Epithelial cell of proximal tubule (primary cell): ENCODE measurements around the genes RTKN2 and EGR2.

GRCh38 chr10:60901760-60902214 is 42.2 kb downstream of the RHOBTB1 start:
- RAMPAGE, long total RNA = no peak
- RRBS = no CpG with 5 or more reads among the region's 6 CpGs

DNA sequence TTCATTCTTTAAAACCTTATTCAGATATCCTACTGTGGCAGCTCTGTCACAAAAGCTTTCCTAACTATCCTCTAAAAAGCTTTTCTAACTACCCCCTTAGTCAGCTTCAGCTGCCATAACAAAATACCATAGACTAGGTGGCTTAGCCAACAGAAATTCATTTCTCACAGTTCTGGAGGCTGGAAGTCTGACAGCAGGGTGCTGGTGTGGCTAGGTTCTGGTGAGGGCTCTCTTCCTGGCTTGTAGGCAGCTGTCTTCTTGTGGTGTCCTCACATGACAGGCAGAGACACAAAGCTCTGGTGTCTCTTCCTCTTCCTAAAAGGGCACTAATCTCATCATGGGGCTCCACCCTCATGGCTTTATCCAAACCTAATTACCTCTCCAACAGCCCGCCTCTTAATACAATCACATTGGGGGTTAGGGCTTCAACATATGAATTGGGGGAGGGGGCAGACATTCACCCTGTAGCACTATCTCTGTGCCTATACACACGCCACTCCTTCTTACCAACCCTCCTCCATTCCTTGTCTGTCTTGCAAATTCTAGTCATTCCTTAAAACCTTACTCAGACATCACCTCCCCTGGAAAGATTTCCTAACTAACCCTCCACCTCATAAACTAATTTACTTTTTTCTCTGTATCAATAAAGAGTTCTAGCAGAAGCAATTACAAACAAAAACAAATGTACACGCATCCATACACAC is 26.5 kb downstream of the RHOBTB1 start:
- RAMPAGE, long total RNA = no peak
- RRBS = no CpG with 5 or more reads among the region's 3 CpGs

- RAMPAGE, long total RNA = no peak
- RRBS = under 1% methylated on average over 19 of the region's 35 CpGs
Observed at GRCh38 chr10:60944233-60944596, 230 bp upstream of the RHOBTB1 start.

DNA sequence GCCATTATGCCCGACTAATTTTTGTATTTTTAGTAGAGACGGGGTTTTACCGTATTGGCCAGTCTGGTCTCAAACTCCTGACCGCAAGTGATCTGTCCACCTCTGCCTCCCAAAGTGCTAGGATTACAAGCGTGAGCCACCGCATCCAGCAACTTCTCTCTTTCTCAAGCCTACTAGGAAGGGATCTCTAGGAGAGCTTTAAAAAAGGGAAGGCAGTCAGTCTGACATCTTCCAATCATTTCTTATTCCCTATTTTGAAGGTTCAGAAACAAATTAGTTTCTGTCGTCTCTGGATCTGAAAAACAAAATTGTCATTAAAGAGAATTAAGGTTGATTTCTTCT is 2.5 kb upstream of the TMEM26 start:
- RAMPAGE, long total RNA = no peak
- RRBS = no CpG with 5 or more reads among the region's 7 CpGs

DNA sequence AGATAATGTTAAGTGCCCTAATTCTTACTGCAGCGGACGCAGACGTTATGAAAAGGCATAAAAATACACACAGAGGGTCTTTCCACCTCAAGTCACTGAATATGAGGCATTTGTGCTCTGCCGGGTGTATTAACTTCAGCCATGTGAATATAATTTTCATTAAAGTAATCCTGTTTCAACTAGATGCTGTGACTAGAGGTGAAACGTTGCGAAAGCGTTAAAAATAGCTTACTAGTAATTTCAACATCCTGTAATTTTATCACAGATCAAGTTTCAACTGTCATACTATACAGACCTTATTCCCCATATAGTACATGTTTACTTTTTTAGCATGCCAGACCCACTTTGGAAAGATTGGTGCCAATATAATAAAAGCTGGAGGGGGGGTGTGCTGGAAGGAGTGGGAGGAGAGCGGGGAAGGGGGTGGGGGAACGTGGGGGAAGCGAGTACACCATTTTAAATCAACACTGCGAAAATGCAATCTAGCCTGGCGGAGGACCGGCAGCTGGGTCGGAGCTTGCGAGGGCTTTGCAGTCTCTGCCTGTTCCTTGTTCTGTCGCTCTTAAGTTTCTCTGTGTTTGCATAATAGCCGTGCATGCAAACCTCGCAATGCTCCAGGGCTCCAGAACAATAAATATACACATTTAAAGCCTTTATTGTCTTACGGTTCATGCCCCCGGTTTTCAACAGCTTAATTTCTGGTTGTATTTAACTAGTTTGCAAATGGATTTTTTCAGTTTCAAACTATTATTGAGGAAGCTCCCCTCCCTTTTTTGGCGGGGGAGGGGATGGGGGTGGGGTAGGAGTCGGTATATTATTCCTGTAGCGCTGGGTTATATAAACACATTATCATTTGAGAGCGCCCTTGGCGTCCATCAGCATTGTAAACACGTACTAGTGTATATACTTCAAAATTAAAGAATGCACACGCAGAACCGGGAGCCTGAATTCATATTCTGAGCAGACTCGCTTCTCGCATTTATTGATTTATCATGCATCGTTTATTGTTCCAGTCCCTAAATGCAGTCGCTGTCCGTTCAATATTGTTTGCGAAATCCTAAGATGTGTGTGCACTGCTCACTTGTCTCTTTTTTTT is 1.3 kb upstream of the ARID5B start:
- RAMPAGE, long total RNA = no peak
- RRBS = no CpG with 5 or more reads among the region's 34 CpGs

DNA sequence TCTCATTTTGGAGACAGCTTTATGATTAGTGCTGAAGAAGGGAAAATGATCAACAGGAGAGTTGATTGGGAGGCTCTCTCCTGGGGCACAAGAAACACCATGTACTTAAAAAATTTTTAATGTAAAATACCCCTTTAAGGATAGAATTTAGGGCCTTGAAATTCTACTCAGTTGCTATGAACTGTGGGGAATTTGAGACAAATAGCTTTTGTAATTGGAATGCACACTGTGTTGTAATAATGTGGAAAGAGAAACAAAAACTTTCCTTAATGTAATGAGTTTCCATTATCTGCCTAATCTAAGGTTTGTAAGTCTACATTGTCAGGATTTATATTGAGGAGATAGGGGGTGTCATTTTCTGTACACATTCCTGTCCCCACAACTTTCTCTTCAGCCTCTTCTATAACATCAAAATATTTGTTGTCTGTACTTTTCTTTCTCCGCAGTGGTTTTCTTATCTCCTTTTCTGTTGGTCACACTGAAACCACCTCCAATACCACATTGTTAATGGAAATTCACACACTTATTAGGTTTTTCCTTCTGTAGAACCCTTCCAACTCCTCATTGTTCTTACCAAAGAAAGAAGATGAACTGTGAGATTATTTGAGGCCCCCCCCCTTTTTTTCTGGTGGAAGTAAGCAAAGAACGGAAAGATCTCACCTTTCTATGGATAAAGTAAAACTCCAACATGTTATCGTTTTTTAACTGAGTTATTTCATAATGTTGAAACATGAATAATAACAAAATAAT is 41.5 kb downstream of the ARID5B start:
- RAMPAGE, long total RNA = no peak
- RRBS = no CpG with 5 or more reads among the region's 3 CpGs

DNA sequence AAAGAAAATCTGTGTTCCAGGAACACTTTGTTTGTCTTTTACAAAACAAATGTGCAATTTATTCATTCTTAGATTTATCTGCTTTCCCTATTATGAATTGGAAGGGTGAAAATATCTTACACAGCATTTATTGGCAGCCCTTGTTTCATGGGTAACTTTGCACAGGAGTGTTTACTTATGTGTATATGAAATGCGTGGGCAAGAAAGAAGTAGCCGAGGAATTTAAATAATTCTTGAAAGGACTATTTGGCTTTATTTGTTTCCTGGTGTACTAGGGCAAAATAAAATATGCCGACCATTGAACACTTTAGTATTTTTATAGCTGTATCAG is 93.6 kb downstream of the ARID5B start:
- RAMPAGE, long total RNA = no peak
- RRBS = no CpG with 5 or more reads among the region's 3 CpGs

- RAMPAGE, long total RNA = no peak
- RRBS = no CpG with 5 or more reads among the region's 9 CpGs
Observed at GRCh38 chr10:62037080-62037658, 135.7 kb downstream of the ARID5B start.

DNA sequence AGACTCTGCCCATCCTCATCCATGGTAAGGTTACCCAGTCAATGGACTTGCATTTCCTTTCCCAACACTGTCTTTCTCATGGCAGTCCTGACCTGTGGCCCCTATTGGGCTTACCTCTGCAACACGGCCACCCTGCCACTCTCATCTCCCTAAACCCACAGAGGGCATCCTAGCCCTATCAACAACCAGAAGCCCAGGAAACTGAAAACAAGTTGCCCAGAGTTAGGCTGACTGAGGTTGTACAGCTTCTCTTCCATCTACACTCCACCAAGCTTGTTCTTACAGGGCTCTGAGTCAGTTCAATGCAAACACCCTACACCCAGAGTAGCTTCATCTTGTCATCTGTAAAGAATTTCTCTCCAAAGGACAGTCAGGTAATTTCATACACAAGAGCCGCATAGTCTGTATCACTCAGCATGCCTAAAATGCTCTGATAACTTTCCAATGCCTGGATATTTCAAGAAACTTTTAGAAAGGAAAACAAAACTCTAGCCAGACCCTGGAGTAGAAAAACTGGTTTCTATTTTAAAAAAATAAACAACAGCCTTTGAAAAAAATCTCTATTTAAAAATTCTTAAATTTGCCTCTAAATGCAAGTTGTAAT is 175.4 kb downstream of the ARID5B start:
- RAMPAGE, long total RNA = no peak
- RRBS = no CpG with 5 or more reads among the region's 2 CpGs

- RAMPAGE, long total RNA = no peak
- RRBS = 1% methylated on average over 26 of the region's 59 CpGs
Observed at GRCh38 chr10:62268543-62269318, at the start of gene RTKN2. RTKN2 (minus strand) TSS chr10:62268844.

GRCh38 chr10:62519398-62519816 is 145.2 kb downstream of the ZNF365 start:
- RAMPAGE, long total RNA = no peak

DNA sequence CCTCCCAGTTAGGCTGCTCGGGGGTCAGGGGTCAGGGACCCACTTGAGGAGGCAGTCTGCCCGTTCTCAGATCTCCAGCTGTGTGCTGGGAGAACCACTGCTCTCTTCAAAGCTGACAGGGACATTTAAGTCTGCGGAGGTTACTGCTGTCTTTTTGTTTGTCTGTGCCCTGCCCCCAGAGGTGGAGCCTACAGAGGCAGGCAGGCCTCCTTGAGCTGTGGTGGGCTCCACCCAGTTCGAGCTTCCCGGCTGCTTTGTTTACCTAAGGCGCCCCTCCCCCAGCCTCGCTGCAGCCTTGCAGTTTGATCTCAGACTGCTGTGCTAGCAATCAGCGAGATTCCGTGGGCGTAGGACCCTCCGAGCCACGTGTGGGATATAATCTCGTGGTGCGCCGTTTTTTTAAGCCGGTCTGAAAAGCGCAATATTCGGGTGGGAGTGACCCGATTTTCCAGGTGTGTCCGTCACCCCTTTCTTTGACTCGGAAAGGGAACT is 196.4 kb upstream of the ADO start:
- RAMPAGE, long total RNA = no peak
- RRBS = no CpG with 5 or more reads among the region's 21 CpGs

- RAMPAGE, long total RNA = no peak
- RRBS = no CpG with 5 or more reads among the region's 16 CpGs
Observed at GRCh38 chr10:62608537-62608955, 196.0 kb upstream of the ADO start.

DNA sequence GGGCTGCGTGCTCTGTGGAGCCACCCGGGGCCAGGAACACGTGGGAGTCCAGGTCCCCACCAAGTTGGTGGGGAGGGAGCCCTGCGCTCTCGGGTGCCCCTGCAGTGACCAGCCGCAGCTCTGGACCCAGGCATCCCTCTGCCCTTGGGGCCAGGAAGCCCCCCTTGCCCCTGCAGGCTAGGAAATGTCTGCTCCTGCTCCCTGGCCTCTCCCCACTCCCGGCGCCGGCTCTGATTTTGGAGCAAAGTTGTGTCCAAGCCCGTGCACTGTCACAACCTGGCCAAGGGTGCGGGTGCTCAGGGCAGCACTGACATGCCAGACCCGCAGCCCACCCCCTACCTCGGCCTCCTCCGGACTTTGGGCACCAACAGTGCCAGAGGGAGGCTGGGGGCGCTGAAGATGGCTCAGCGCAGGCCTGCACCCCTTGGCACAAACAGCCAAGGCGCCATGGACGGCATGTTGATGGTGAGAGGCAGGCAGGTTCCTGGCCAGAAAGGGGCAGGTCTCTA is 147.1 kb upstream of the ADO start:
- RAMPAGE, long total RNA = no peak
- RRBS = no CpG with 5 or more reads among the region's 18 CpGs

DNA sequence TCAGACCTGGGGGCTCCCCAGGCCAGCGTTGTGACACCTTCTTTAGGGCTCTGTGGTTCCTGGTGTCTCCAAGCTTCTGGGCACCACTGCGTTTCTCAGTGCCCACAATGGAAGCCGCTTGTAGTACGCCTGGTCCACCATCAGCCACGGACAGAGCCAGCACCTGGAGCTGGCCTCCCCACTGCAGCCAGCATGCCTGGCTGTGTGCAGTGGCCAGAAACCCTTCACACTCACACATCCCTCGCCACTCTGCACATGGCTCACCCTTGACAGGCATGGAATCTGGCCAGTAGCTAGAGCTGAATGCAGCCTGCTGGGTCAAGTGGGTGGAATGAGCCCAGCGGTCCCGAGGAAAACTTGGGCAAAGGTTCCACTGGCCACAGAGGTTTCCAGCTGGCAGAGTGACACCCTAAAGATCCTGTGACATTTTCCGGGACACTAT is 146.0 kb upstream of the ADO start:
- RAMPAGE, long total RNA = no peak
- RRBS = no CpG with 5 or more reads among the region's 9 CpGs

DNA sequence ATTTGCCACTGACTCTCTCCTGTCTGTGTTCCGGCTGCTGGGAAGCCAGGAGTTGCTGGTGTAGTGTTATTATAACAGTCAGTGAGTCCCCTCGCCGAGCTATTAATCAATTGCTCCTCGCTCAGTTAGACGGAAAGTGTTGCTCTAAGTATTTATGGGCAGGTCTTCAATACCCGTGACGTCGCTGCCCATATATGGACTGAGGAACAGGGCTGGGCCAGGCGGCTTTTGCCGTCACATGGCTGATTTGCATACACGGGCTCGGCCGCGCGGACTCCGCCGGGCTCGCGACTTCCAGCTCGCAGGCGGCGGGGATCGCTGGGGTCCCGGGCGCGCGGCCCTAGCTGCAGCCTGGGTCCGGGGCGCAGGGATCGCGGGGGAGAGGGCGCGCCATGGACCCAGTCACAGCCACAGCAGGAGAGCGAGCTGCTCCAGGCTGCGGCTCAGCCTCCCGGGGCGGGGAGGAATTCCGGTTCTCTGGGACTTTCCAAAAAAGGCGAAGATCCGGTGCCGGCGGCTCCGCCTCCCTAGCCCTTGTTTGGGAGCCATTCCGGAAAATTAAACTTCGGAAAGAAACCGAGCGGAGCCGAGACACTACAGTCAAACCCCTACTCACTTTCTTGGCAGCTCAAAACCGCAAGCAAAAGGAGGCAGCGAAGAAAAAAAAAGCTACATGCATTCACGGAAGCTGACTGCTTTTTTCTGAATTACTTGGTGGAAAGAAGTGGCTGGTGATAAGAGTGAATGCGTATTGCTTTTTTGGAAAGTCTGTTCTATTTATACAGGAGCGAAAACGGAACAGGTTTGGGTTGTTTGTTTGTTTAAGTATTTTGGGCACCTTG is at the start of gene EGR2:
Gene EGR2 (minus strand): TSS at position 127 of the 842 bp plus-strand sequence.
- RAMPAGE, long total RNA = no peak
- RRBS = 1% methylated on average over 19 of the region's 54 CpGs

- RAMPAGE, long total RNA = no peak
- RRBS = no CpG with 5 or more reads among the region's 3 CpGs
Observed at GRCh38 chr10:63187474-63187760, 54.3 kb downstream of the NRBF2 start.

DNA sequence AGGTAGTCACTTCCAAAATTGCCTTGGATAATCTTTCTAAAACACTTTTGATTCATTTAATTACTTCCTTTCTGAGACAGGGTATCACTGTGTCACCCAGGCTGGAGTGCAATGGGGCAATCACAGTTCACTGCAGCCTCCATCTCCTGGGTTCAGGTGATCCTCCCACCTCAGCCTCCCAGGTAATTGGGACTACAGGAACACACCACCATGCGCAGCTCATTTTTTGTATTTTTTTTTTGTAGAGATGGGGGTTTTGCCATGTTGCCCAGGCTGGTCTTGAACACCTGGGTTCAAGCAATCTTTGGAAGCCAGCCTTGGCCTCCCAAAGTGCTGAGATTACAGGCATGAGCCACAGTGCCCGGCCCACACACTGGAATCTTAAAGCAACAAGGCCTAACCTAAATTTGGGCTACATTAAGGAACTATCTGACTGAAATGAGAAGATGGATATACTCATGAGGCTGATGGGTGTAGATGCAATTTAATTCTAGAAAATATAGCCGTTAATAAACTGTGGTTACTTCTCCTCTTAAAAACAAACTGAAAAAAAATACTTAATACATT is 63.7 kb downstream of the NRBF2 start:
- RAMPAGE, long total RNA = no peak
- RRBS = no CpG with 5 or more reads among the region's 3 CpGs

DNA sequence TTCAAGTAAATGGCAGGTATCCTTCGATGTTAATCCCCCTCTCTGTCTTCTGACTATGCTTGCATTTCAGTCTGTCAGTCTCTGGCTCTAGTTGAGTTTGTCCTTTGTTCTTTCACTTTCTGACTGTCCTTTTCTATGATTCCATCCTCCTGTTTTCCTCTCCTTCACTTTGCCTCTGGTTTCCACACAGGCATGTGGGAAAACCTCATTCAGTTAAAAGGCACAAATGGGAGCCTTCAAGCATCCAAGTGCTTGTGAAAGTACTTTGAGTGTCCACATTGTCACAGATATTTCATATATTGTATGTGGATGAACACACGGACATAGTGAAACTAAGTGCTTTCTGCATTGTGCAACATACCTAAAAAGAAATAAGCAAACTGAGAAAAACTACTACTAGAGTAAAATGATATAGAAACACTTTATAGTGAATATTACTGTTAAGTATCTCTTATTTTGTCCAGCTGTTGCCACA is 71.6 kb downstream of the NRBF2 start:
- RAMPAGE, long total RNA = no peak
- RRBS = no CpG with 5 or more reads among the region's 2 CpGs

DNA sequence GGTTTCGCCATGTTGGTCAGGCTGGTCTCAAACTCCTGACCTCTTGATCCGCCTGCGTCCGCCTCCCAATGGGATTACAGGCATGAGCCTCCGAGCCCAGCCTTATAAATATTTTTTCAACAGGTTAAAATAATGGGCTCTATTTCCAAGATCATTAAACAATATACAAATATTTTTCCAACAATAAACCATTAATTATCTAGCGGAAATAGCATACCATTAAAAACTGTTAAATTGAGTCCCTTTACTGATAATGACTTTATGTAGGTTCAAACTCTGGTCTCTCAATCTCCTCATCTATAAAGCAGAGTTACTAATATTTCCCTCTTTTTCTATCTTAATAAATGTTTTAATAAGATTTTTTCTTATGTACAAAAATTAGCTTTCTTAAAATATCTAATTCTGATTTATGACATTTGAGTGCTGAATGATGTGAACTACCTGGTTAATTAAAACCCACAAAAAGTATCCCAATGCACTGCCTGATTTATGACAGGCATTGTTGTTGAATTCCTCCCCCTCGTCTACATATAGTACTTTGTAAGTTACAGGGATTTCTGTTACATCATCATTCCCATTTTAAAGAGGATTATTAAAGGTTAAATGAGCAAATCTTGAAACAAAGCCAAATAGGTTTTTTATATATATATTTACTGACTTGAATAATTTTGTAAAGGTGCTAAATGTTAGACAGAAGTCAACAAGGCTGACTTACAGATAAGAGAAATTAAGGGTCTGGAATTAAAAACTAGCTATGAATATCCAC is 91.0 kb downstream of the NRBF2 start:
- RAMPAGE, long total RNA = no peak
- RRBS = no CpG with 5 or more reads among the region's 7 CpGs